SK-MEL-5 (cell line): ENCODE measurements around the genes CAPN2, DEGS1 and NVL.

RAMPAGE:
- cytosol, long total RNA: no peak
- long total RNA: no peak
- nucleus, long total RNA: no peak
Measured at GRCh38 chr1:222662129-222663532, 44.7 kb downstream of the MIA3 start.

GRCh38 chr1:222738639-222739216 lies 1.7 kb downstream of the FAM177B start:
RAMPAGE:
- cytosol, long total RNA: no peak
- long total RNA: no peak
- nucleus, long total RNA: no peak

DNA sequence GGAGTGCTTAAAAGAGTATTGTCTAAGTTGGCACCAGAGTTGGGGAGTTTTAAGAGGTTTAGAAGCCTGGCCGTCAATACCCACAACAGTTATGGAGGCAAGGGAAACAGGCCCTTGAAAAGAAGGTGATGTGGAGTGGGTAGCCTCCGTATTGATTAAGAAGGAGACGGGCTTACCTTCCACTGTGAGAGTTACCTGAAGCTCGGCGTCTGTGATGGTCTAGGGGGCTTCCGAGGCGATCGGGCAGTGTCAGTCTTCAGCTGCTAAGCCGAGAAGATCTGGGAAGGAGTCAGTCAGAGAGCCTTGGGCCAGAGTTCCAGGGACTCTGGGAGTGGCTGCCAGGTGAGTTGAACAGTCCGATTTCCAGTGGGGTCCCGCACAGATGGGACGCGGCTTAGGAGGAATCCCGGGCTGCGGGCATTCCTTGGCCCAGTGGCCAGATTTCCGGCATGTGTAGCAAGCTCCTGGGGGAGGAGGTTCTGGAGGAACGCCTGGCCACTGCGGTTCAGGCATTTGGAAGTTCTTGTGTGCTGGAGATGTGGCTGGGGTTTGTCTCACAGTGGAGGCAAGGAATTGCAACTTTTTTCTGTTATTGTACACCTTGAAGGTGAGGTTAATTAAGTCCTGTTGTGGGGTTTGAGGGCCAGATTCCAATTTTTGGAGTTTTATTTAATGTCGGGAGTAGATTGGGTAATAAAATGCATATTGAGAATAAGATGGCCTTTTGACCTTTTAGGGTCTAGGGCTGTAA lies 115.5 kb downstream of the TLR5 start:
RAMPAGE:
- cytosol, long total RNA: no peak
- long total RNA: no peak
- nucleus, long total RNA: no peak

DNA sequence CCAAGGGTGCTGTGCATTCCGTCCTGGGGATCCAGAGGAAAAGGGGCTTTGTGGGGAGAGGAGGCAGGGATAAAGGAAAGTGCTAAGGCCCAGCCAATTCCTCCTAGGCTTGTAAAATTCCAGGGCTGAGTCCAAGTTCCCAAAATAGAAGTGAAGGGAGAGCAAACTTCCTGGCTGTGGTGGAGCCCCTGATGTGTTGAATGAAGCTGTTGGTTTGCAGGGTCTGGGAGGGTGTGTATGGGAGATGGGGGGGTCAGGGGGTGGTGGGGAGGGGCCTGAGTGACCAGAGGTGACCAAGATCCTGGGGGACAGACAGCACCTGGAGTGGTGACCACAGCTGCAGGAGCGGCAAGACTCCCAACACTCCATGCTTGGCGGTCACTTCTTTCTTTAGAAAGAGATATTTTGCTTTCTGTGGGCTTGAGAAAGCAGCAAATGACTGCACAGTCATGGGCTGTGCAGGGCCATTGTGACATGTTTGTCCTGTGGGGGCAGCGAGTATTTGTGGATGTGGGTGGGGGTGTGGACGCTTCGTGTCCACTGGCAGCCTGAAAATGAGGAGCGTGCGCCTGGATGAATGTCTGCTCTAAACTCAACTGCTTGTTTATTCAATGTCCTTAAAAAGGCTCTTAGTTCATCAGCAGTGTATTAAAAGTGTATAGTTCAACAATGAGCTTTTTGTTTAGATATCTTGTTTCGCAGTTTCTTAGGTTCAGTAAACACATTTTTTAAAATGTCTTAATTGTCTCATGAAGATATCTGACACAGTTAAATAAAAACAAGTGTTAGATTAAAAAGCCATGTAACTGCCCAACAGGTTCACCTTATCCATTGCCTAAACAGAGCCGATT lies 68.2 kb downstream of the TLR5 start:
RAMPAGE:
- cytosol, long total RNA: no peak
- long total RNA: no peak
- nucleus, long total RNA: no peak

DNA sequence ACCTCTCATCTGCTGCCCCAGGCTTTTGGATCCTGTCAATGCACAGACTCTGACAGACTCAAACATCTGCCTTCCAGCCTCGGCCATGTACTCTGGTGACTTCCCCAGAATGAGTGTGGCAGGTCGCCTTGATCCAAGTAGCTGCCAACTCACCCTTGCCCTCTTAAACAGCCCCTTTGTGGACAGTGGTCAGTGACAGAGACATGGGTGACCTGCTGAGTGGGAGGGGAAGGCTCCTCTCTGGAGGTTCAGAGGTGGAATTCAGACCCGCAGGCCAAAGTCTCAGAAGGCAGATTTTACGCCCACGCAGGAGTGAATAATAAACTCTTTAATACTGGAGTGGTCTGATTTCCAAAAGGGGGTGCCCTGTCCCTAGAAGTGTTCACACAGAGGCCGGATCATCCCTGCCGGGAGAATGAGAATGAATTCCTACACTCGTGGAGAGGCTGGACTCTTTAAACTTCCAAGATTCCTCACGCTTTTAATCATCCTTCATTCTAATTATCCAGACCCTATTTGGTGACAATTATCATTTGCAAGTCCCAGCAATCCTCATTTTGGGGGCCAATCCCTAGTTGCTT lies 63.5 kb downstream of the TLR5 start:
RAMPAGE:
- cytosol, long total RNA: no peak
- long total RNA: no peak
- nucleus, long total RNA: no peak

RAMPAGE:
- cytosol, long total RNA: no peak
- long total RNA: no peak
- nucleus, long total RNA: no peak
Measured at GRCh38 chr1:223639360-223639565, 26.2 kb downstream of the CAPN8 start.

GRCh38 chr1:223712305-223713458 lies at the start of gene CAPN2:
TSS of gene CAPN2 (plus strand) at chr1:223712539.
RAMPAGE:
- cytosol, long total RNA: no peak
- long total RNA: no peak
- nucleus, long total RNA: no peak

DNA sequence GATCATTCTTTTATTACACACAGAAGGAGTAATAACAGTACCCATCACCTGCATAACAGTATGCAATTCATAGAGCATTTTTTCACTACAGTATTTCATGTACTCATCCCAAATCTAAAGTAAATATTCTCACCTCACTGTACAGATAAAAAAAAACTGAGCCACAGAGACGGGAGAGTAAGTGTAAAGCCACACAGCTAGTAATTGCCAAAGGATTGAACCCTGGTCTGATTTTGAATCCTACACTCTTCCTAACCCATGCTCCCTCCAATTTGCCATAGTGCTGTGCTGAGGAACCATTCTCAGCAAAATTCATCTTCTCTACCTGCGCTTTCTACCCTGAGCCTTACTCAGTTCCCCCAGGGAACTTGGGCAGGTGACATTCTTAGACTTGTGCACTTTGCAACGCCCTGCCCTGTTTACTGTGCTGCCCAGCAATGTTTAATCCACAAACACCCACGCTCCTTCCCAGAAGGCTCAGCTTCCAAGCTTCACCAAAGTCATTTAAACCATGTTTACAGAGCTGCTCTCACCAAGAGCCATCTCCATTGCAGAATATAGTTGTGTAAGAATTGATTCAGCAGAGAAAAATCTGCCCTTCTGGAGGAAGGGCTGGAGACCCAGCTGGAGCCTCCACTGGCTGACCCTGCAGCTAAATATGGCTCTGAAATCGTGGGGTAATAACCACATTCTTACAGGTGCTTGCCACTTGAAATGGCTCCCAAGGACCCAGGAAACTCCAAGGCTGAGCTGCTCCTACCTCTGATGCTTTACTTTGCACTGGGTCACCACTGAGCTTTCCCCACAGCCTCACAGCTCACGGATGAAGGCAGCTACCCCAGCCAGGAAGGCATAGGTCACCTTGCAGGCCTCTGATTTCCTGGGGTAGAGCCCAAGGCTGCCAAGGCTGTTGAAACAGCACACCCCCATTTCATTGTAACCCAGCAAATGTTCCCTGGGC lies 8.6 kb downstream of the CAPN2 start:
RAMPAGE:
- cytosol, long total RNA: no peak
- long total RNA: no peak
- nucleus, long total RNA: no peak

DNA sequence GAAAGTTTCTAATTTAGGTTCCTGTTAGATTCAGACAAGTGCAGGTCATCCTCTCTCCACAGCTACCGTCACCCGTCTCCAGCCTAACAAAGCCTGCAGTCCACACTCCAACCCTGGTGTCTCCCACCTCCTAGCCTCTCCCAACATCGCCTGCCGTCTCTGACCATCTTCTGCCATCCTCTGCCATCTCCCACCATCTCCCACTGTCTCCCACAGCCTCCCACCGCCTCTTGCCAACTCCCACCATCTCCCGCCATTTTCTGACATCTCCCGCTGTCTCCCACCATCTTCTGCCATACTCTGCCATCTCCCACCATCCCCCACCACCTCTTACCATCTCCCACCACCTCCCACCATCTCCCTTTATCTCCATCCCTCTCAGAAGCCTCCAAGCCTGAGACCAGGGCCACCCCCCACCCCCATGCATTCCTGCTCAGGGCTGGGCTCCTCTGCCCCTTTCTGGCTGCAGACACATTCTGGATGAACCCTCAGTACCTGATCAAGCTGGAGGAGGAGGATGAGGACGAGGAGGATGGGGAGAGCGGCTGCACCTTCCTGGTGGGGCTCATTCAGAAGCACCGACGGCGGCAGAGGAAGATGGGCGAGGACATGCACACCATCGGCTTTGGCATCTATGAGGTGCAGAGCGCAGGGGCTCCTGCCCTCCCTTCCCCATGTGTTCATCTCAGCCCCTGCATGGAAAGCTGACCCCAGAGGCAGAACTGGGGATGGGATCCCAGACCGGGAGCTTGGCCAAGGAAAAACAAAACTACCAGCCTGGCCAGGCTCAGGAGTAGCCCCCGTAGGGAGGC lies 42.9 kb downstream of the CAPN2 start:
RAMPAGE:
- cytosol, long total RNA: no peak
- long total RNA: no peak
- nucleus, long total RNA: no peak

GRCh38 chr1:223771051-223771448 lies 58.7 kb downstream of the CAPN2 start:
RAMPAGE:
- cytosol, long total RNA: no peak
- long total RNA: no peak
- nucleus, long total RNA: no peak

GRCh38 chr1:223792111-223792667 lies 53.6 kb downstream of the TP53BP2 start:
RAMPAGE:
- cytosol, long total RNA: no peak
- long total RNA: no peak
- nucleus, long total RNA: no peak

RAMPAGE:
- cytosol, long total RNA: no peak
- long total RNA: no peak
- nucleus, long total RNA: no peak
Measured at GRCh38 chr1:223802473-223803572, 42.9 kb downstream of the TP53BP2 start.

DNA sequence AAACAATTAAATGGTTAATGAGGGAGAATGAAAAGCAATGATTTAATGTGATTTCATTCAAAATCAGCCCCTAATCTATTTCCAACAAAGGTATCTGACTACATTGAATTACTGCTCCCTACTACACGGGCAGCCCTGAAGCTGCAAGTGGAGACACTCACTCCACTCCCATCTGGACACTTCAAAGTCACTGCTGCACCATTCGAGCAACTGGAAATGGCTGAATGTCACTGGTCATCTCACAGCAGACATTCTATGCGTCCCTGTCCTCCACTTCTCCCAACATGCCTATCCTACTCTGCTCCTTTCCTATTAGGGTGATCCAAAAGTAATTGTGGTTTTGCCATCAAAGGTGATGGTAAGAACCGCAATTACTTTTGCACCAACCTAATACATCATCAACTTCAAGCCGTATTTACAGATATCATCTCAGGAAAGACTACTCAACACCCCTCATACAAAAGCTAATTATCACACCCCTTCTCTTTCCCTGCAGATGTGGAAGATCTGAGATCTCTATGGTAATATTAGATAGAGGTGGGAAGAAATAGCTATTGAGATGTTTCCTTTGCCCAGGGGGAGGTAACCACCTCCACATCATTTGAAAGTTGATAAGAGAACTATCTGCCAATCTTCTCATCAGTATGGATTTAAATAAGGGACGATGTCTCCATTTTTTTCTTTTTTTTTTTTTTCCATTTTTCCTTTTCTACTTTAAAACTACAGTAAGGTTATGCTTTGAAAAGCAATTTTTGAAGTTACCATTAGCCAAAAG lies 7.2 kb downstream of the TP53BP2 start:
RAMPAGE:
- cytosol, long total RNA: no peak
- long total RNA: no peak
- nucleus, long total RNA: no peak

DNA sequence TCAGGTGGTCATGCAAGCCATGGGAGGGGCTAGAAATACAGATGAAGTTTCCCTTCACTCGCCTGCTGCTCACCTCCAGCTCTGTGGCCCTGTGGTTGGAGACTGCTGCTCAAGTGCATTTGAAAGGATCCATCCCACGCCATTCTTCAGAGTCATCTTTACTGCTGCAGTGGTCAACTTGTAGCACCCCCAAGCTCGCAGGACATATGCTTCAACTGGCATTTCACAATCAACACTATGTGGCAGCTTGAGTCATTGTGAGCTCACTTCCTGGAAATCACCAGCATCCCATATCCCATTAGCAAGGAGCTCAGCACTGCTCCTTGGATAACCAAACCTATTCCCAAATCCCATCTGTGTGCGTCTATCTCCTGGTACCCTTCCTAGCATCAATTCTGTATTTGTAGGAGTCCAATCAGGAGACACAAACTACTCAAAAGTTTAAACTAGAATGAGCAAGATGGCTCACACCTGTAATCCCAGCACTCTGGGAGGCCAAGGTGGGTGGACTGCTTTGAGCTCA lies 116.3 kb upstream of the TP53BP2 start:
RAMPAGE:
- cytosol, long total RNA: no peak
- long total RNA: no peak
- nucleus, long total RNA: no peak

RAMPAGE:
- cytosol, long total RNA: no peak
- long total RNA: no peak
- nucleus, long total RNA: no peak
Measured at GRCh38 chr1:224014429-224014804, 99.5 kb upstream of the FBXO28 start.

RAMPAGE:
- cytosol, long total RNA: start-site peak on the plus strand at chr1:224183204-224183285, 2,498 and 2,113 reads in 2 replicates
- long total RNA: start-site peak on the plus strand at chr1:224183202-224183283, 1,554 and 1,157 reads in 2 replicates
- nucleus, long total RNA: start-site peak on the plus strand at chr1:224183201-224183245, 200 and 27 reads in 2 replicates
Measured at GRCh38 chr1:224182057-224183387, at the start of gene DEGS1. TSS of gene DEGS1 (plus strand) at chr1:224183240.

RAMPAGE:
- cytosol, long total RNA: no peak
- long total RNA: no peak
- nucleus, long total RNA: no peak
Measured at GRCh38 chr1:224183388-224184493, 701 bp downstream of the DEGS1 start.

DNA sequence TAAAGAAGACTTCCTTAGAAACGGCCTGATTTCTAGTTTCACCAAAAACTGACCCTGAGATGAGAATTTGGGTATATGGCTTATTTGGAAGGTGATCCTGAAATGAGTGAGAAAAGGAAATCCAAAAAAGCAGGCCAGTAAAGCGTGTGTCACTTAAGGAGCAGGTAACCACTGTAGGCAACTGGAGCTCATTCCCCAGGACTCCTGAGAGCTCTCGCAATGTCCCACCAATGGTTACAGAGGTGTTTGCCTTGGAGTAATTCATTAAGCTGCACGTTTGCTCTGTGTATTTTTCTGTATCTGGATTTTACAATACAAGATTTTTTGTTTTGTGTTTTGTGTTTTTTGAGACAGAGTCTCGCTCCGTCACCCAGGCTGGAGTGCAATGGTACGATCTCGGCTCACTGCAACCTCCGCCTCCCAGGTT lies 22.8 kb downstream of the DEGS1 start:
RAMPAGE:
- cytosol, long total RNA: no peak
- long total RNA: no peak
- nucleus, long total RNA: no peak

RAMPAGE:
- cytosol, long total RNA: start-site peak on the minus strand at chr1:224330133-224330187, 270 and 443 reads in 2 replicates
- long total RNA: start-site peak on the minus strand at chr1:224330130-224330172, 25 and 298 reads in 2 replicates
- nucleus, long total RNA: start-site peak on the minus strand at chr1:224330133-224330164, 1,780 and 404 reads in 2 replicates
Measured at GRCh38 chr1:224329487-224330271, at the start of gene NVL. TSS of gene NVL (minus strand) at chr1:224330172.

DNA sequence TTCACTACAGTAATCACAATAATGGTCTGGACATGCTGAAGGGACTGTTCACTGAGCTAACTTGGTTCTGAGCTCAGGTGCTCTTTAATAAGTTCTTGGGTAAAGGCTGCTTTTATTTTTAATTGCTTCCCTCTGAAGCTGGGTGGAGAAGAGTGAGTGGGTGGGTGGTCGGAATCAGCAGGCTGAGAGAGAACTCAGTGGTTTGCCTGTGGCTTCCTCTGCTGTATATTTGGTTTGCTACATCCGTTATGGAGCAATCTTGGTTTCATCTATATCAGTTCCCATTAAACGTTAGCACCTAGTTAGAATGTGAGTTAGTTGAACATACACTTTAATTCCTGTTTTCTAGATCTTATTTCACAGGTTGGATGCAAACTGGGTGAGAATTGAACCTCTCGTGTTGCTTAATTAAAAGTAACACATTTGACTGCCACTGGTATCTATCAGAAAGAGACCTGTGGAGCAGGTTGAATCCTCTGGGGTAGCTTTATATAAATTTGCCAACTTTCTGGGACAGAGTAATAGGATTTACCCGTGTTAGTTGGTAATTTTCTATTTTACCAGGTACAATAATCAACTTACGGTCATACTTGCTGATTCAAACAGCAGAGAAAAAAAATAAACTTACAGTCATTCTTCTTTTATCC lies 23.4 kb downstream of the CNIH4 start:
RAMPAGE:
- cytosol, long total RNA: no peak
- long total RNA: no peak
- nucleus, long total RNA: no peak